ENCODE measurements around the gene ZNHIT3.

DNA sequence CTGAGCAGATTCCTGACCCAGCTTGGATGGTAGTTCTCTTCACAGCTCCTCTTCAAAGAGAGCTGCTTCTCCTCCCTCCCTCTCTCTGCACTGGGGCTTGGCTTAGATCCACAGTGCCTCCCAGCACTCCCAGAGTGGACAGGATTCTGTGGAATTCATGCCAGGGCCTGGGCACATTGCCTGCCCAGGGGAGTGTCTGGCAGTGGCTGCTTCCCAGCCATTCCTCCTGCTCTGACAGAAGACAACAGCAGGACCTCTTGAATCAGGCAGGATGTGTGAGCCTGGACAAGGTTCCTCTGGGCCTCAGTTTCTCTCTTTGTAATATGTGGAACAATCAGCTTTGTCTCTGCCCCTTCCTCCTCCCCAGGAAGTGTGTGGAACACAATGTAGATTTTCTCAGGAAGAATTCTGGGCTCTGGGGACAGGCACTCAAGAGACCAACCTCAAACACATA, 4.6 kb upstream of the MMP28 start:
- PRO-cap, result no peak
- RAMPAGE, long total RNA, 4 experiments, result no peak in any of the 4 experiments

- PRO-cap, result no peak
- RAMPAGE, long total RNA, 4 experiments, result no peak in any of the 4 experiments
Measured at GRCh38 chr17:35823963-35824341, 14.7 kb downstream of the TAF15 start.

GRCh38 chr17:35890781-35891316, 10.7 kb upstream of the CCL5 start:
- PRO-cap, result no peak
- RAMPAGE, long total RNA, 4 experiments, result no peak in any of the 4 experiments

DNA sequence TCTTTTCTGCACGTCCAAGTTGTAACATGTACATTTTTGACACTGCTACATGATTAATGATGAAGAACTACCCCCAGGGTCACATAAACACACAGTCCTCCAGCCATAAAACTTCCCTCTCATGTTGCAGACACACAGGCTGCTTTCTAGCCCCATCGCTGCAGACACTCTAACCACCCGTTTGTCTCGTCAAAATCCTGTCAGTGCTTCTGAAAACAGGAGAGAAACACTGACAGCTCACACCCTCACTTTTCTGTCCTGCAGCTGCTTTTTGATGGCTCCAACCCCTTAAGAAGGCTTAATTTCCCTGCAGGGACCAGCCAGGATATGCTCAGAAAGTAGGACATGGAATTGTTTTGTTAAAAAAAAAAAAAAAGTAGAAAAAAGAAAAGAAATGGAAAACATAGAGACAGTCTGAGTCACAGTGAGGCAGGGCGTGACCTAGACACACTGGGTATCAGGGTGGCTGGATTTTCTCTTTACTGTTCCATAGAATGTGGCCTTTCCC, 20.7 kb upstream of the CCL5 start:
- PRO-cap, result no peak
- RAMPAGE, long total RNA, 4 experiments, result no peak in any of the 4 experiments

DNA sequence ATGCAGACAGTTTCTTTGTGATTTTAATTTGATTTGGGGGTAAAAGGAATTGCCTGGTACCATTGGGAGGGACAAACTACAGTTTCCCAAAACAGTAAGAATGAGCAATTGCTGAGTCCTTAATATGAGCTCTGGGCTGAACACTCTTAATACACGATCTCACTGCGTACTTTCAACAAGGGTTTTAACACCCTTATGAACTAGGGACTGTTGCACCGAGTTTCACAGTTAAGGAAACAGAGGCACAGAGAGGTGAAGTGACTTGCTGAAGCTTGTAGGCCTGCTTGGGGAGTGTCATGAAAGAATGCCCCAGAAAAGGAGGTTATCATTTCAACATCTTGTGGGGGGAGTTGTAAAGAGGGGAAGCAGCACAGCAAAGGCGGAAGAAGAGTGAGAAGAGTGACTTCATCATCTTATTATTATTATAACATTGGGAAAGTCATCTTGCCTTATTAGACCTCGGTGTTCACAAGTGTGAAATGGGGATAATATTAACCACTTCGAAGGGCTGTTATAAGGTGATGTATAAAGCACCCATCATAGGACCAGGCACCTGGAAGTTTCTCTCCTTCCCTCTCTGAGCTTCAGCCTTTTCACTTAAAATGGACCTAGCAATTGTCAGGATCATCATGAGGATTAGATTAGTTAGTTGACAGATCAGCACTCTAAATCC, 2.1 kb downstream of the CCL4 start:
- PRO-cap, result no peak
- RAMPAGE, long total RNA, 4 experiments, result no peak in any of the 4 experiments

GRCh38 chr17:36165956-36166343, 10.5 kb downstream of the TBC1D3B start:
- PRO-cap, result no peak
- RAMPAGE, long total RNA, 4 experiments, result no peak in any of the 4 experiments

- PRO-cap, result unidirectional peak, plus-strand start at chr17:36486681
- RAMPAGE, long total RNA, 4 experiments, result start-site peak on the plus strand in 4 of 4 experiments, at chr17:36486637-36486693 at its widest, 122 to 263 reads per replicate
Measured at GRCh38 chr17:36485607-36486849, at the start of gene ZNHIT3. Gene ZNHIT3, plus strand, starts transcription at chr17:36486681.

DNA sequence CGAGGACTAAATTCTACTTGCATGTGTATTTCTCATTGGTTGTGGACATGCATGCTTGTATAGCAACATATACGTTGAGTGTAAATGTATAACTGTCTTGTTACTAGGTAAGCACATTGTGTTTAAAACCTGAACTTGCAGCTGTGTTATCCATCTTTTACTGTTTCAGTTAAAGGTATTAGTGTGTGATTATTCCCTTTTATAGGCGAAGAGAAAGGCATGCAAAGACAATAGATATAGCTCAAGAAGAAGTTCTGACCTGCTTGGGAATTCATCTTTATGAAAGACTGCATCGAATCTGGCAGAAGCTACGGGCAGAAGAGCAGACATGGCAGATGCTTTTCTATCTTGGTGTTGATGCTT, 12.7 kb upstream of the DHRS11 start:
- PRO-cap, result no peak
- RAMPAGE, long total RNA, 4 experiments, result no peak in any of the 4 experiments

DNA sequence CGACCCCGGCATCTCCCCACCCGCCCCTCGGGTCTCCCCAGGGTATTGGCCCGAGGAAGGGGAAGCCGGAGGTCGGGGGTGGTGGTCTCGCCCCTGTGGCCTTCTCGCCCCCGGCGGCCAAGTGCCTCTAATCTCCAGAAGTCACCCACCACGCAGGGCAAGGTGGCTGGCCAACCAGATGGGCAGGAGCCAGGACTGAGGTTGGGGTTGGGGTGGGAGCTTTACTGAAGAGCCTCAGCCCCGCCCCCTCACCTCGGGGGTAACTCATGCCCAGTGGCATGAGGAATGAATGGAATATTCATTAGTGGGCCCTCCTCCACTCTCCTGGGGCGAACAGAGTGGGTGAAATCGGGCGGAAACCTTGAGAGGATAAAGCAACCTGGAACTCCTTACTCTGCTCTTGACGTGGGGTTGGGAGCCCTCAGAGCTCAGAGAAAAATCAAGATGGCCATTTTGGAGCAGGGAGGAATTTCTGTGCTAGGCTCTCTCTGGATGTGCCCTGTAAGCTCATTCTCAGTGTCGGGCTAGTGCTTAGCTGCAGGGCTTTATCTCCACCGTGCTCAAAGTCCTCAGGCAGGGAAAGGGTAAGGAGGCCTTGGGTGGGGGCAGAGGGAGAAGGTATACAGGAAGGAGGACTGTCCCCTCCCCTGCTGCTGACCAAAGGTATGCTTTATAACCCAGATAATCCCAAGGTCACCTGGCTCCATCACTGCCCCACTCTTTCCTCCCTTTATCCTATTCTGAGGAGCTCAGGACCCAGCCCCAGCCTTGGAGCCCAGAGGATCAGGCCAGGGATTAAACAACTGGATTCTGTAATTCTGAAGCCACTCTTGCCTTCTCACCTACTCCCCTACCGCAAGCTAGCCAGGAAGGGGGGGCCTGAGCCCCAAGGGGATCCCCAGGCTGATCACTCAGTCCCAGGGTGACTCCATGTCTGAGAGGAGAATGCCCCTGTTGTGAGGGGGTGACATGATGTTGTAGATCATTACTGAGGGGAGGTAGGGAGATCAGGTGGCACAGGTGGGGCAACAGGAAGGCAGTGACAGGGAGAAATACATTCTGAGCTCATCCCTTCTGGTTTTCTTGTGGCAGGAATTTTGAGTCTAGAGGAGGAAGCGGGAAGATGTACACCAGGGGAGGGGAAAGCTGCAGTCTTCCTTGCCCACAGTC, 1.1 kb downstream of the DHRS11 start:
- PRO-cap, result no peak
- RAMPAGE, long total RNA, 4 experiments, result no peak in any of the 4 experiments

GRCh38 chr17:36599047-36599539, 2.3 kb upstream of the MRM1 start:
- PRO-cap, result no peak
- RAMPAGE, long total RNA, 4 experiments, result no peak in any of the 4 experiments

GRCh38 chr17:36690583-36690799, 89.1 kb downstream of the MRM1 start:
- PRO-cap, result no peak
- RAMPAGE, long total RNA, 4 experiments, result no peak in any of the 4 experiments

- PRO-cap, result no peak
- RAMPAGE, long total RNA, 4 experiments, result no peak in any of the 4 experiments
Measured at GRCh38 chr17:36727654-36728274, 126.4 kb downstream of the MRM1 start.

DNA sequence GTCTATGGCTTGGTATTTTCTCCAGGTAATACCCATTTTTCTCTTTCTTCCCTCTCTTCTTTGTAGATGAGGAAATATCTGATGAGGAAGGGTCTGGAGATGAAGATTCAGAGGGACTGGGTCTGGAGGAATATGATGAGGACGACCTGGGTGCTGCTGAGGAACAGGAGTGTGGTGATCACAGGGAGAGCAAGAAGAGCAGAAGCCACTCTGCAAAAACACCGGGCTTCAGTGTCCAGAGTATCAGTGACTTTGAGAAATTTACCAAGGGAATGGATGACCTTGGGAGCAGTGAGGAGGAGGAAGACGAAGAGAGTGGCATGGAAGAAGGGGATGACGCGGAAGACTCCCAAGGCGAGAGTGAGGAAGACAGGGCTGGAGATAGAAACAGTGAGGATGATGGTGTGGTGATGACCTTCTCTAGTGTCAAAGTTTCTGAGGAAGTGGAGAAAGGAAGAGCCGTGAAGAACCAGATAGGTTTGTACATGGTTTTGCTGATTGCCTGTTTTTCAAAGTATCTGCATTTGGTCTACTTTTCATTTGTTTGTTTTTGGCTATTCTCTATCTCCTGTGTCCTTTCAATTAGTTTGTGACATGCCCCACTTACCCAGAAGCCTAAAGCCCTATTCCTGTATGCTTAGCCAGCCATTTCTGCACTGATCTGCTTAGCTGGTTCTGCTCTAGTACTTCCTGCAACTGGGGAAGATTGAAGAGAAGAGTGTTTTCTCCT, 4.2 kb downstream of the AATF start:
- PRO-cap, result no peak
- RAMPAGE, long total RNA, 4 experiments, result no peak in any of the 4 experiments

- PRO-cap, result no peak
- RAMPAGE, long total RNA, 4 experiments, result no peak in any of the 4 experiments
Measured at GRCh38 chr17:37197481-37198279, 178.1 kb upstream of the C17orf78 start.

DNA sequence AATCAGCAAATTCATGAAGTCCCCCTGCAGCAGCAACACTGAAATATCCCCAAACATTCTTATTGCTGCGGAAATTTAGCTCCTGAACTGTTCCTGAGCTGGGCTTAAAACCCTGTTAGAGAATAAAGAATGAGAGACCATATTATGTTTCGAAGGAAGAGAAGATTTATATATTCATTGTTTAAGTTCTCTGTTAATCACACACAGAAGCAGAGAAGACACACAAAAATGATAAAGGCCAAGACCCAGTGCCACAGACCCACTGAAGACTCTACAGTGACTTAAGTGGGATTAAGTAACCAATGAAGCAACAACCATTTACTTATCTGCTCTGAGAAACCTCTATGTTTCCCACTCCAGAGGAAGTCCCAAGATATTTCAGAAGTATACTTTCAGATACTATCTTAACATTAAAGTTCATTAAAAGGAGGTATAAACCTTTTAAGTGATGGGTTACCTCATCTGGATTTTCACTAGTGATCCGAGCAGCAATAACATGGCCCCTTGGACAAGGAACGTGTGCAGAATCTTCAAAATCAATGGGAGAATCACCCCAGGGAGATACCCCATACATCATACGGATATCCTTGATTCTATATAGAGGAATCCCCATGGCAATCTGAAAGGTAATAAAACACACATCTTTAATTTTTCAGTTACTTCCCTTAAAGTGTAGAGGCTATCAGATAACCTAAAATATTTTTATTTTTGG, 117.9 kb upstream of the C17orf78 start:
- PRO-cap, result no peak
- RAMPAGE, long total RNA, 4 experiments, result no peak in any of the 4 experiments

GRCh38 chr17:37299351-37300225, 76.2 kb upstream of the C17orf78 start:
- PRO-cap, result no peak
- RAMPAGE, long total RNA, 4 experiments, result no peak in any of the 4 experiments

- PRO-cap, result no peak
- RAMPAGE, long total RNA, 4 experiments, result no peak in any of the 4 experiments
Measured at GRCh38 chr17:37433435-37433926, 26.8 kb downstream of the TADA2A start.

- PRO-cap, result no peak
- RAMPAGE, long total RNA, 4 experiments, result no peak in any of the 4 experiments
Measured at GRCh38 chr17:37483269-37483756, 6.4 kb upstream of the DUSP14 start.

GRCh38 chr17:37683469-37684013, 40.3 kb upstream of the DDX52 start:
- PRO-cap, result no peak
- RAMPAGE, long total RNA, 4 experiments, result no peak in any of the 4 experiments

- PRO-cap, result no peak
- RAMPAGE, long total RNA, 4 experiments, result no peak in any of the 4 experiments
Measured at GRCh38 chr17:37718374-37719140, 26.3 kb downstream of the HNF1B start.